Endodermal cell (in vitro differentiated cells): Measurements from ENCODE around the gene NEDD9.

DNA sequence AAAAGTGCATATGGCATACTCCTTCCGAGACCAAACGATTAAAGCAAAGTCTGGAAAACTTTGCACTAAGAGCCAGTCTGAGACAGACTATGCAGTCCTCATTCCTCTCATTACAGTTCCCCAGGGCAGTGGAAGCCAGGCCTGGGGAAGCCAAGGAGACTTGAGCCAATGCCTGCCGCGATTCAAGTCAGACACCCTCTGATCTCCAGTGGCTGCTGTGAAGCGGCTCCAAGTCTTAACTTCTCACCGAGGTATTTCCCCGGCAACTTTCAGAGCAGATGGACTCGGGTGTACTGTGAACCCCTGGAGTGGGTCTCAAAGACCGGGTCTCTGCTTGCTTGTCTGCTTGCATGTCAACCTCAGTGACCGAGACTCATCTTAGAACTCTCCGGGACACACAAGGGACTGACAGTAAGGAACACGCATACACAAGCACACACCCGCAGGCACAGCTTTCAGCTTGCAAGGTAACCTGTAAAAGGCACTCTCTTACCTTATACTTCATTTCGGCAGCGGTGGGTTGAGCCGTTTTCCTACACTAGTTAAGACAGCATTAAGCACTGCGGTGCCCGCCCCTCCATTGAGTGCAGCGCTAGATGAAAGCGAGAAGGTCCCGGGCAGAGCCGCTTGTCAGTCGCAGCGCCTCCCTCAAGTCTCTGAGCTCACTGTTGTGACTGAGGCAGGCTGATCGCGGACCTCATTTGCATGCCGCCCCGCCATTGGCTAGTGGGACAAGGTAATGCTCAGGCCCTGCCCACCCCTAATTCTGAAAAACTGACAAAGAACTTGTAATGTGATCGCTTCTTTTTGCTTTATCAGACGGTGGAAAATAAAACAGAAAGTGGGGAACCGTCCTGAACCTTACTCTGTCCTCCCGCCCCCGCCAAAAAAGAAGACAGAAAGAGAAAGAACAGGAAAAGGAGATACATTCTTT, at the start of gene NEDD9:
NEDD9 (minus strand) TSS at position 658 of the 934 bp plus-strand sequence.
- PRO-cap: bidirectional peak, plus-strand start at position 797 of the sequence, minus-strand start at position 658 of the sequence

DNA sequence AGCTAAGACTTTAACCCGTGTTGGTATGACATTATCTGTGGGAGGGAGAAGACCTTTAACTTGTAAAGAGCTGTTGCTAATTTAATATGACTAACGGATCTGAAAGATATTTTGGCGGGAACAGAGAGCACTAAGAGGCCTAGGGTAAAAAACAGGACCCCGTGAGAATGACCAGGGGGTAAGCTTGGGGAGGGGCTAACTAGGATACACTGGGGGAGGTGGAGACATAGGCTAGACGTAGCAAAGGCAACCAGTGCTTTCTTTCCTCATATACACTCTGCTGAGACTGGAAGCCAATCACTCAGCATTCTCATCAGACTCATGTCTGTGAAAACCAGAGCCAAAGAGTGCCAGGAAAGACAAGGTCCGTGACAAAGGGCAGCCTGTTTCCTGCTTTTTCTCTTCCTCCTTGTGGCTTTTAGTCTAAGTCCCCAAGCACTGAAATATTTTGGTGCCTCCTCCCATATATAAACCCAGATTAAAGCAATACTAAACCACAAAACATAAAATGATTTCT, 97.9 kb upstream of the NEDD9 start:
- PRO-cap: no peak

GRCh38 chr6:11366579-11367100, 134.2 kb upstream of the NEDD9 start:
- PRO-cap: no peak

DNA sequence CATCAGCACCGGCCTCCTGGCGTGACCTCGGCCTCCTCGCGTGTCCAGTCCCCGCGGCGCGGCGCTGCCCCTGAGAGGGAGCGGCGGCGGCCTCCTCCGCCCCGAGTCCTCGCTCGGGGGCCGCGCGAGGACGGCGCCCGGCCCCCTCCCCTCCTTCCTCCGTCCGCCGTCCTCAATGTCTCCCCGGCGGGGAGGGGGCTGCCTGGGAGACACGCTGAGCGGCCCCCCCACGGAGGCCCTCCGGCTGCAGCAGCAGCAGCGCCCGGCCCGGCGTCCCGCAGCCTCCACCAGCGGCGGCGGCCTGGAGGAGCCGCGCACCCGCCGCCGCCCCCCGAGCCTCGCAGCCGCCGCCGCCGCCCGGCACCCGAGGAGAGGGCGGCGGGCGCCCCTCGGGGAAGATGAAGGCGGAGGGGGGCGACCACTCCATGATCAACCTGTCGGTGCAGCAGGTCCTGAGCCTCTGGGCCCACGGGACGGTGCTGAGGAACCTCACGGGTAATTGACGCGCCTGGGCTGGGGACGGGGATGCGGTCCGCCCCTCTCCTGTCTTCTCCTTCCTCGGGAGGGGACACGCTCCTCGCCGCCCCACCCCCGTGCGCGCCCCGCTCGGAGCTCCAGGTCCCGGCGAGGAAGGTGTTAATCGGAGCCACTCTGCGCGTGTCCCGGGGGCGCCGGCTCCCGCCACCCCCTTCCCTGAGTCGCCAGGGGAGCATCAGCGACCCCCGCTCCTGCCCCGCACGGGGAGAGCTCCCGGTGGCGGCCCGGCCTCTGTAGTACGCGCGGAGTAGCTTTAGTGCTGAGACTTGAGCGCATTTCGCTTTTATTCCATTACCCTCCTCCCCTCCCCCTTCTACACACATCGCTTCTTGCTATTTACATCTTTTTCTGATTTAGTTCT, 580 bp downstream of the TMEM170B start:
- PRO-cap: unidirectional peak, minus-strand start at position 795 of the sequence

- PRO-cap: no peak
These were observed 71.6 kb downstream of the TMEM170B start for GRCh38 chr6:11609056-11609585.

GRCh38 chr6:11652849-11653758, 115.6 kb downstream of the TMEM170B start:
- PRO-cap: no peak

DNA sequence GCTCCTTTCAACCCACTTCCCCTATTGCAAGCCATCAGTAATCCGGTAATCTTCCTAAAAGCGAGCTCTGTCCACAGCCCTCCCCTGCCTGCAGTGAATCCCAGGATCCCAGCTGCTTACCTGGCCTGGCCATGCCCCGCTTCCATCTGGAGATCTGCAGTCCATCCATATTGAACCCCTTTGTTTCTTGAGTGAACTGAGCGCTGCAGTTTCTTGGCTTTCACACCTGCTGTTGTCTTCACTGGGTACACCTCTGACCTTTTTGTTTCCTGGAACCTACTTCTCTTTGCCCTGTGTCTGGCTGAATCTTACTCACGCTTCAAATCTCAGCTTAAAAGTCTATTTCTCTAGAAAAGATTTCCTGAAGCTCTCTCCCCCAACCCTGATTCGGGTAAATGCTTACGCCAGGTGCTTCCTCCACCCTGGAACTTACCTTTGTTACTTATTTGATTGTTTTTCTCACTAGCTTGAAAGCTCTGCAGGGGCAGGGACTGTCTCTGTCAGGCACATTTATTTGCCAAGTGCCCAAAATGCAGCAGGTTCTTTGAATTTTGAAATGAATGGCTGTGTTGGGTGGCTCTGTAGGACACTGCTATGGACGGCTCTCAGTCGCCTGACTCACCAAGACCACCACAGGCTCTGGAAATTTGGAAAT, 50.3 kb downstream of the ADTRP start:
- PRO-cap: no peak

GRCh38 chr6:11754509-11755264, 23.9 kb downstream of the ADTRP start:
- PRO-cap: no peak

GRCh38 chr6:11779052-11780066, 756 bp upstream of the ADTRP start:
- PRO-cap: no peak

DNA sequence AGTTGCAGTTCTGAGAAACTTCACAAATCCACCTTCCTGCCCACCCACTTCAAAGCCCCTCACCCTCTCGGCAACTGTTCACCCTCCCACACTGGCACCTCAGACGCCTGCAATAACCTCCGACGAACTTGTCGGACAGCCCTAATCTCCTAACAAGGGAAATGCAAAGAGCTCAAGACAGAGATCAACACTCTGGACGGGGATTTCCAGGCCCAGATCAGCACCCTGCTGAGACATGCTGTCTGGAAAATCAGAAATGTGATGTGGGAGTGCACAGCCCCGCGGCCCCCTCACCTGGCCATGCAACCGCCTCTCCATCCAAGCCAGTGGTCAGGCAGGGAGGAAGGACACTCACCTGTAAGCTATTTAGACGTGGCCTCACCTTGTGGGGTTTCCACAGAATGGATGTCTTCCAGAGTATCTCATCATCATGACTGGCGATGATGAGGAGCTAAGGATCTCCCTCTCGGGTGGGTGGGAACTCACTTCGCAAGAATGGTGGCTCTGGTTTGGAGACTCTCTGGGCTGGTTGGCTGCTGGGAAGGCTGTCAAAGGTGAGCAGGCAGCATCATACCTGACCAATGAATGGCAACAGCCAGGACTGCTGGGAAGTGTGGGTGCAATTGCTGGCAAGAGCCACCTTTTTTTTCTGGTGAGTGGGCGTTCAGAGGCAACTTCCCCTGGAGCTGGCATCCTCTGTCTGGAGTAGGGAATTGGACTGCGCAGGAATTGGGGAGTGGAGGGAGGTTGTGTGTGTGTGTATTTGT, 28.1 kb upstream of the ADTRP start:
- PRO-cap: no peak

DNA sequence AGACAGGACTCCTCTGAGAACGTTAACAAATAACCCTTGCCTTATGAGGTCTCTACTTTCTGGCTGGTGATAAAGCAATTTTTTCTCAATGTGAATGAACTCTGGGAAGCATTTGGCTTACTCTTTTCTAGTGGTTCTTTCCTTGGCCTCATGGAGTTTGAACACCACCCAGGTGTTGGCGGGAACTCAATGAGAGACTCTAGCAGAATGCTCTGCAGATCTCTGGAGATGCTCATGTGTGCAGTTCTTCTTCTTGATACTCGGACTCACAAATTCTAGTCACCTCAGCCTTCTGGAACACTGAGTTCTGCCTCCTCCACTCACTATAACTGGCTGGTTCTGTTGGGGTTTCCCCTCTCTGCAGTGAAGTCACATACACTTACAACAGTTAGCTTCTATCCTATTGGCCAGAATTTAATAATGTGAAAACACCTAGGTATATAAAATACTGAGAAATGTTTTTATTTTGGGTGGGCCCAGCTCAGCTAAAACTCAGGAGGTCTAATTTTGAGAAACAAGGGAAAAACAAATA, 109.7 kb upstream of the HIVEP1 start:
- PRO-cap: no peak

- PRO-cap: no peak
These were observed 75.0 kb upstream of the HIVEP1 start for GRCh38 chr6:11937101-11937439.

DNA sequence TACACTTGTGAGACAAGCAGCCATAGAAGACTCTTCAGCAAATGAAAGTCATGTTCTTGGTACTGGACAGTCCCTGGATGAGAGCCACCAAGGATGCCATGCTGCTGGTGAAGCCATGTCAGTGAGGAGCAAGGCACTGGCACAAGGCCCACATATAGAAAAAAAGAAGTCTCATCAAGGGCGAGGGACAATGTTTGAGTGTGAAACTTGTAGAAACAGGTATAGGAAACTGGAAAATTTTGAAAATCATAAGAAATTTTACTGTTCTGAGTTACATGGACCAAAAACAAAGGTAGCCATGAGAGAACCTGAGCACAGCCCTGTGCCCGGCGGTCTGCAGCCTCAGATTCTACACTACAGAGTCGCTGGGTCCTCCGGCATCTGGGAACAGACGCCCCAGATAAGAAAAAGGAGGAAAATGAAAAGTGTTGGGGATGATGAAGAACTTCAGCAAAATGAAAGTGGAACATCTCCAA, 110.4 kb downstream of the HIVEP1 start:
- PRO-cap: no peak

DNA sequence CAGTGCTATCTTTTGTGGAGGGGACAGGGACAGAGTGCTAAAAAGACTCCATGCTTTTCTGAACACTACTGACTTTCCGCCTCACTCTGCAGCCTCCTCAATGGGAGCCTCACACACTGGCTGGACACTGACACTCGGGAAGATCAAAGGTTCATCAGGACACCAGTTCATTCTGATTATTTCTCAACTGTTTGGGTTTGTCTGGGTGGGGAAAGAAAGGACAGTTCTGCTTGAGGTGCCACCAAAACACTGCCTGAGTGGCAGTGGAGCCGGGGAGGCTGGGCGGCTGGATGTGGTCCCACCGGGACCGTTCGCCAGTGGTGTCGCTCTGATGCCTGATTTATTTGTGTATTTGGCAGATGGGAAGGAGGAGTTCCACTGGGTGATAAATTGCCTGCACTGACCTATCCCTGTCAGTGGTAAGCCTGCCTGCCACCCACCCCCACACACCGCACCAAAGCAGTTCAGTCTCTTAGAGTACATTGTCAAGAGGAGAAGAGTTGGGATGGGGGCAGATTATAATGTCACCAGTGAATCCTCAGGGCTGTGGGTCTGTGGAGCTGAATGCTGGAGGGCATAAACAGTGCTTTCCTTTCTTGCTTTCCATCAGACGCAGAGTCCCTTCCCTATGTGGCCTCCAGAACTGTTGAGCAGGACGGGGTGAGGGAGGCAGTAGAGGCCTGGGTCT, 49.8 kb downstream of the EDN1 start:
- PRO-cap: no peak

DNA sequence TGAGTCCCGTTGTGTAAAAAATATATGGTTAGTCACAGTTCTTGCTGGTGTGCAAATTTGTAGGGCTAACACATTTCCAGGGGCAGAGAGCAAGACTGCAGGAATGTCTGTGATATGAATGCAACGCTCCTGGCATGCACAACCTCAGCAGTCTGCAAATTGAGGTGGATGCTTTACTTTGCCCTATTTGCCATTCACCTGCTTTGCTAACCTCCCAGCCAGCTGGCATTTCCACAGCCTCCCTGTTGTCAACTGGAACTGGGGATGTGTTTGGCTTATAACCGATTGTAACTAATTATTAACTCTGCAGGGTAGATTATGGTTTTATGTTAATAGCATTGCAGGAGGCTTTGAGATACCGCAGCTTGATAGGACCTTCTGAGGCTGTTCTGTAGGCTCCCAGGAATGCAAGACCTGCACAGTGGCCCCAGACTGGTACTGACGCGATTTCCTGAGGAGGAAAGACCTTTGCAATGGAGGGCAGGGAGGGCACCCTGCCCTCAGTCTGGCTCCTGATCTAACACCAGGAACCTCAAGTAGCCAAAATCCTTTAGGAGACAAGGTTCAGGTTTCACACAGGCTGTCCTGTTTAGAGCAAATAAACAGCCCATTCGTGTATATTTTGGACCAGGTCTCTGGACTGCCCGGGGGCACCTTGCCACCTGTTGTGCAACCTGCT, 53.4 kb downstream of the EDN1 start:
- PRO-cap: no peak

DNA sequence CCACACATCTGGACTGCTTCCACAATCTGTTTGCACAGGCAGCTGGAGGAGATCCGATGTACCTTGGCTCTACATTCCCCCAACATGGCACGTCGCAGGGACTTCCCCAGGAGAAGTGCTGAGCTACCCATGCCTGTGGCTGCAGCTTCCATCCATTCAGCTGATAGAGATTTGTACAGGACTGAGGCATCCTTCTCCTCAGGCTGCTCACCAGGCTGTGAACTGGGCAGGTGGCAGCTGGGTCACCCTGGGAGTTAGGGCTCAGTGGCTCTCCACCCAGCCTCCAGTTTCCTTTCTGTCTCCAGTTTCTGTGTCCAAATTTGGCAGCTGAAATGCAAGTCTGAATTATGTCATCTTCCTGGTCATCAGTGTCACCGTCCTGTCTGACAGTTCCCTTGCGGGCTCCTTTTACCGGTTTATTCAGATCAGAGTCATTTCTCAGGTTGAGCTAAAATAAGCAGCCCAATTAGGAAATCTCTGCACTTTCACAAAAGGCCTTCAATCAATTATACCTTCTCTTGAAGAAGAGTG, 93.2 kb downstream of the EDN1 start:
- PRO-cap: no peak

GRCh38 chr6:13260704-13261341, 67.5 kb downstream of the TBC1D7 start:
- PRO-cap: no peak

- PRO-cap: no peak
These were observed 42.1 kb downstream of the TBC1D7 start for GRCh38 chr6:13286064-13286811.

DNA sequence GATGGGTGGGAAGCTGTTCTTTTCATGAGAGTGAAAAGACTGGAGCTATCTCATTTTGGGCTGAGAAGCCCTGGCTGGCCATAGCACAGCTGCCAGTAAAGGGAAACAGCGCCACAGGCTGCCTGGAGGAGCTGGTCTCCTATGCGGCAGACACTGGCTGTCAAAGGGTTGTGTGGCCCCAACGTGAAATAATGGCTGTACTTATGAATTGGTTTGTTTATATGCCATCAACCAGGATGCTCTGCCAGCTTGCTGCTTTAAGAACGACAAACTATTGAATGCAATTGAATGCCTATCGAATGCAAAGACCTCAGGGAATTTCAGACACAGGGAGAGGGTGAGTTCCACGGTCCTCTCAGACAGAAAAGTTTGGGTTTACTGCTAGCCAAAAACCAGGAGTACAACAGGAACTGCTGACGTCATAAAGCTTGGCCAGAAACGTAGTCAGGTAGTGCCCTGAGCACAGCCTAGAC, 58.2 kb downstream of the GFOD1 start:
- PRO-cap: no peak

GRCh38 chr6:13452579-13453220, 34.7 kb downstream of the GFOD1 start:
- PRO-cap: no peak